UCH-1 (cell line): ENCODE measurements around the gene PLS3.

GRCh38 chrX:110316634-110317048 lies 1.2 kb downstream of the AMMECR1 start:
- RRBS, result no CpG with 5 or more reads among the region's 10 CpGs

- RRBS, result no CpG with 5 or more reads among the region's 9 CpGs
These were observed 83.2 kb downstream of the SERTM2 start for GRCh38 chrX:111594599-111595004.

DNA sequence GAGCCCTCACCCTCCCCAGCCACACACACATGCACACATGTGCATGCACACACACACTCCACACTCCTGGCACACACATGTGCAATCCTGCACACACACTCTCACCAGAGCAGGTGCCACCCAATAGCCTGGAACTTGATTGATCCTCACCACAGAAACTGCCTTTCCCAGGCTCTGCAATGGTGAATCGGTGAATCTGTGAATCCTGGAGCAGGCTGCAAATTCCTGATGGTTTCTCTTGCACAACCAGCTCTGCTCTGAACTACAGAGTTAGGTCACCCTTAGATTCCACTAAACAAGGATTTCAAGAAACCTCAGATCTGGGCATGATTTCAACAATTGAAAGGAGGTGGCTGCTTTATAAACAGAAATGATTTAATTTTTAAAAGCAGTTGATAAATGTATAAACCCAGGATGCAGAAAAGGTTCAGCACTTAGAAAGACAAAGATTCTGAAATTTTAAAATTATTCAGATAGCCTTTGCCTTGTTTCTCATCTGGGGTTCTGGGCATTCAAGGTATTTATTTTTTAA lies 21.4 kb downstream of the AMOT start:
- RRBS, result no CpG with 5 or more reads among the region's 1 CpG

DNA sequence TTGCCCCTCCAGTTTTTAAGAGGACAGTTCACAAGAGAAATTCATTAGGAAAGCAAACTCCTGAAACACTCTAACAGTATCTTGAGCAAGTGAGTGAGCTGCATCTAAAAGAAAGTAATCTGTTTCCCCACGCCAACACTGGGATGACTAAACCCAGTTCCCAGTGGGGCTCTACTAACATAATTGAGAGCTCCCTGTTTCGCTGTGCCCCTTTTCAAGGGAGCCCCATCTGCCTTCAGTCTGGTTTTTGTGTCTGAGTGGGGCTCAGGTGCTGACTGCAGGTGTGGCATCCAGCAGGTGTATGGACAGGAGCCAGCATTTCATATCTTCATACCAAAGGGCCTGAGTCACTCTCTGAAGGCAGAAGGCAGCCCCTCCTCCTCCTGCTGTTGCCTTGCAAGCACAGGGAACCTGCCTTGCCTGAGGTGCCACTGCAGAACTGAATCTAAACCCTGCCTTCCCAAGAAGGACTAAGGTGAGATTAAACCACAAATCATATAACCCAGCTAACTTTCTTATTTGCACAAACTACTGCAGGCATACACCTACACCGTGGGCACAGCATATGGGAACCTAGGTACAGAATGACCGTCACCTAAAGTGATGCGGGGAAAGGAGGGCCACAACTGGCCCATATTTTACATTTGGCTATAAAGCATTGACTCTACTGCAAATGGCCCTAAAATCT lies 7.9 kb downstream of the AMOT start:
- RRBS, result no CpG with 5 or more reads among the region's 5 CpGs

- RRBS, result no CpG with 5 or more reads among the region's 10 CpGs
These were observed 22.8 kb downstream of the HTR2C start for GRCh38 chrX:114606665-114607181.

DNA sequence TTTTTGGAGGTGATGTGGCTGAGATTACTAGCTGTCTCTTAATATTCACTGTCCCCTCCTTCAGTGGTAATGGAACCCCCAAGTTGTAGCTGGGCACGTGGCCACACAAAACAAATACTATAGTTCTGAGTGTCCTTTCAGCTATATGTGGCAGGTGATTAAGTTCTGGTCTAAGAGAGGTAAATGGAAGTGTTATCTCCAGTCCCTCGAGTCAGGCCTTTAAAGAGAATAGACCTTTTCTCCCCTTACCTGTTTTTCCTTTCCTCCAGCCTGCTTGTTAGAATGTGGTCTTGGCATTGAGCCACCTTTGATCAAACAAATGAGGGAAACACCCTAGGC lies 13.1 kb upstream of the IL13RA2 start:
- RRBS, result no CpG with 5 or more reads among the region's 2 CpGs

DNA sequence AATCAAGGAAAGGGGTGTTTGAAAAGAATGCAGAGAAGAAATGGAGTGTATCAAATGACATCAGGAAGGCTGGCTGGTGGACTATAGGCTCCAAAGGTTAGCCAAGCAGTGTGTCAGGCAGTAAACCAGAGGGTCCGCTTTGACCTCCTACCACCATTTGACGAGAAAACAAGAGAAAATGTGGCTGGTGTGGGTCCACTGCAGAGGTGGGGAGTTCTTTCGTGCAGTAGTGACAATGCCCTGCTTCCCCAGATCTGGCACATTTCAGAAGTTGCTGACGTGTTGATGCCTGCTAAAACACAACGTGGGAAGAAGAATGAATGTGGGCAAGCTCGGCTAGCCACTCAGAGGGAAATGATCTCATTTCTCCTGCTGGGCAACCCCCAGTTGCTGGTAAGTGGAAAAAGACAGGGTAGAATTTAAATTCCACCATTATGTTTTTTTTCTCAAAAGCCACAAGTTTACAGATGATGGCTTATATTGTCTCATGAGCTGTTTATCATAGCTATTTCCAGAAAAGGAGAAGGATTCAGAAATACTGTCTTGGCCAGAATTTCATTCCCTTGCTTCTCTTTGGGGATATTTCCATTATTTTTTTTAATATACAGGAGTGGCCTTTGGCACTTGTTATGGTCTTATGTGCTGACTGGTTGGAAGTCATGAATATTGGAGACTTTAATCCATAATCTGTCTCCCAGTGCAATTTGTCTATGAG lies 78.0 kb downstream of the LUZP4 start:
- RRBS, result no CpG with 5 or more reads among the region's 6 CpGs

- RRBS, result 6% methylated on average over 7 of the region's 72 CpGs
These were observed at the start of gene PLS3 for GRCh38 chrX:115561100-115562142. TSS of gene PLS3 (plus strand) at chrX:115561174.

DNA sequence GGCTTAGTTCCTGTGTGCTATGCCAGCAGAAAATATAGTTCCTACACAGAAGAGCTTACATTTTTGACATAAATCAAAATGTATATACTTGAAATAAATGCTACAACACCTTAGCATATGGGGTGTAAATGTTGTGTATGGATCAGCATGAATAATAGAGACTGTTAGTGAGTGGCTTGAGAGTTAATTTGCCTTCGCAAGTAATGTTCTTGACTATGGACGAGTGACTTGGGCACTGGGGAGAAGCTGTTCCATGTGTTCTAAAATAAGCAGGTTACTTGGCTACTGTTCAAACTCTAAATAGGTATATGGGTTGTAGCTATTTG lies 32.0 kb downstream of the PLS3 start:
- RRBS, result no CpG with 5 or more reads among the region's 2 CpGs

- RRBS, result no CpG with 5 or more reads among the region's 6 CpGs
These were observed 32.5 kb downstream of the PLS3 start for GRCh38 chrX:115593379-115593871.

DNA sequence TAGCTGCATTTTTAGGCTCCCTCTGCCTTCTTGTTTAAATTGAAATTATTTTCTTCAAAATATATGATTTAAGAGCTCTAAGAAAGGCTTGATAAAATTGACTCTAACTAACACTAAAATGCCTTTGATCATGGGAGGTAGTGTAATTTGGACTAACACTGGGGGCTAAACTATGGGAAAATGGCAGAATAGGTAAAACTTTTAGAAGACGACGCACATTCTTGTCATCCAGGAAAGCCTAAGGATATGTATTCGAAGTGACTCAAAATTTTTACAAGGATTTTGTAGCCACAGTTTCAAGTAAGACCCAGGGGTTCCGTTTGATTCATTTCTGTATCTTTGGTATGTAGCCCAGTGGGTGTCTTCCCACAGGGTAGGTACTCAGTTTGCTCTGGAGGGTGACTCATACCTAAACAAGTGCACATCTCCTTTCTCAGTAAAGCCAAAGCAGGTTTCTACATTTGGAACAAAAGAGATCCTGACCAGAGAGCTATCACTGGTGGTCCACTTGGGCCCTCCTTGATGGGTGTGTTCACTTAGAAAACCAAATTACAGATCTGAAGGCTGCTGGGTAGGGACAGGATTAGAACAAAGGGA lies 55.9 kb downstream of the PLS3 start:
- RRBS, result no CpG with 5 or more reads among the region's 4 CpGs

DNA sequence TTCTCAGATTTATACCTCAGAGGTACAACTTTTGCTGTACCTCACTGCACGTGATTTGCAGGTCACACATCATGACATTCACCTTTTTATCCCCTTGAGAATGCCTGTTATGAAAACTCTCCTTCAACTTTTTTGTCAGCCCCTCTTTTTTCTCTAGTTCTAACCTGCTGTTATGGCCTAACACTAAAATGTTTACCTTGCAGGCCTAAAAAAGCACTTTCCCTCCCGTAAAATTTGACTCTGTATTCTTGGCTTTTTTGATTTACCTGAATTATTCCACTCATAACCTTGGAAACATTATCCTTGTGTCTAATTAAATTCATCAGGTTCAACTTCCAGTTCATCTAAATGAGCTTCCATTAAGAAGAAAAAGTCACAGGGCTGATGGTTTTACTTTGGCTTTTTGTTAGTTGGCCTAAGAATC lies 234.0 kb upstream of the AGTR2 start:
- RRBS, result no CpG with 5 or more reads among the region's 2 CpGs

GRCh38 chrX:115957811-115958374 lies 212.7 kb upstream of the AGTR2 start:
- RRBS, result no CpG with 5 or more reads among the region's 9 CpGs

GRCh38 chrX:115969557-115969865 lies 201.0 kb upstream of the AGTR2 start:
- RRBS, result no CpG with 5 or more reads among the region's 8 CpGs

DNA sequence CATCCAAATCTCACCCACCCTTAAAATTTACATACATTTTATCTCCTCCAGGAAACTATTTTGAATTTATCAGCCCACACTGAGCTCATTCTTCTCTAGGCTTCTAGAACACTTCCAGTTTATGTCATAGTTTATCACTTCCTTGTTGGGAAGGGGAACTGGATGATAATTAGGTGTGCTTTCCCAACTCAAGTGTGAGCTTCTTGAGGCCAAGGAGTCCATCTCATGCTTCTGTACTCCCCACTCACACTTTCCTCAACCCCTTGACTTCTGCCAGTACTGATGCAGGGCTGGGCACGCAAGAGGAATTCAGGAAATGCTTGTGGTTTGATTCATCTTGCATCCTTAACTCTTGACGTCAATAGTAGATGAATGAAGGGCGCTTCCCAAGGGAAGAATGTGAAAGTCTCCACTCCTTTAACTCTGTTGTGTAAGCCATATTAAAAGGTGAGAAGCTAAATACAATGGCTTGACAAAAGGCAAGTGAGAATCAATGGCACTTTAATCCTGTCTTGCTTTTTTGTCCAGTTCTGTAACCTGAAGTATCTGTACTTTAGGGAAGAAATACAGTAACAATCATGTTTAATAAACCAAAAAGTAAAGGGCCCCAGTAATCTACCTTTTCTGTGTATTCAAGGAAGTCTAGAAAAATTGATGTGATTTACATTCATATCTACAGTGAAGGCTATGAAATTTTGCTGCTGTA lies 101.8 kb downstream of the AGTR2 start:
- RRBS, result no CpG with 5 or more reads among the region's 3 CpGs

- RRBS, result 7% methylated on average over 3 of the region's 23 CpGs
These were observed 701 bp upstream of the WDR44 start for GRCh38 chrX:118345065-118345744.

DNA sequence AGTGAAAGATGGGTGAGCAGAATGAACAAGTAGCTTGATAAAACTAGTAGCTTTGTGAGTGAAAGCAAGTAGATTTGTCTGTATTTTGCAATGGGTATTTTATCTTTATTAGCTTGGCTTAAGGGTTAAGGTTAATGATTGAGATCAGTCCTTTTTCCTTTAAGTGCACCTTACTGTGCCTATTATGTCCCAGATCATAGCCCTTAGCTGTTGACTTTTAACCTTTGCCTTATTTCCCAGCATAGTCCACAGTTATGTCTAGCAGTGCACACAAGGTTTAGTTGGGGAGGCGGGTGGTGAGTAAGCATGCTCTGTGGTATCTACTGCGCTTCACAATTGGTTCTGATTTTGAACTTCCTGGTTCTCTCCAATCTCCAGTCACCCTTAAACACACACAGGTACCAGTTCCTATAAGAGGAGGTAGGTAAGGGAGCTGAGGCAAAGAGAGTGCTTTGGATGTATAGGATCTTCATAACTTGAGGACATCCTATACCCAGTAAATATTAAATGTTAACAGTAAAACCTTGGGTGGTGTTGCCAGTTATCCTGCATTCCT lies 9.6 kb downstream of the WDR44 start:
- RRBS, result no CpG with 5 or more reads among the region's 2 CpGs

- RRBS, result no CpG with 5 or more reads among the region's 5 CpGs
These were observed 54.5 kb upstream of the DOCK11 start for GRCh38 chrX:118441117-118441551.

- RRBS, result no CpG with 5 or more reads among the region's 6 CpGs
These were observed 8.8 kb upstream of the IL13RA1 start for GRCh38 chrX:118718540-118719126.

- RRBS, result no CpG with 5 or more reads among the region's 1 CpG
These were observed 26.1 kb downstream of the KIAA1210 start for GRCh38 chrX:119101467-119101905.